WTC11 (cell line): ENCODE results near the genes STK32B, MRFAP1L1 and TADA2B.

DNA sequence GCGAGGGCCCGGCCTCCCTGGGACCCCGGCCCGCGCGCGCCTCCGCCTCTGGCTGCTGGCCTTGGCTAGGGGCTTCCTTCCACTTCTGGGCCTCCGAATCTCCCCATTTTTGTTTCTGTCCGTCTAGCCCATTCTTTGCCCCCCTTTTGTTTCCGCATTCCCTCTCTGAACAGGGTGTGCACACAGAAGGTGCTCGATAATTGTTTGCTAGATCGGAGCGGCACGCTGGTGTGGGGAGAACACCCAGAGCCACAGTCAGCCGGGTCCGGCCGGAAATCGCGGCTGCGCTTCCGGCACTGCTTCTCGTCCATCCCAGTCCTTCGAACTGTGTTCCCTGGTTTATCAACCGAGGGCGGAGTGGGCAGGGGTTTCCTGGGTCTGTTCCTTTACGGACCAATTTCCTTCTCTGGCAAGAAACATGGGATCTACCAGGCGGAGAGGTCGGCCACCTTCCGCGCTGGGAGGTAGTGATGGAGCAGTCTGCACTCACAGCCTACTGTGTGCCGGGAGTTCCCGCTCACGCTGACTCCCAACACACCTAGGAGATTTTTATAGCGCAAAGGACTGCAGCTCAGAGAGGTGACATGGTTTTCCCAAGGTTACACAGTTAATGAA lies 6.6 kb downstream of the MSX1 start:
- PRO-cap: no peak

DNA sequence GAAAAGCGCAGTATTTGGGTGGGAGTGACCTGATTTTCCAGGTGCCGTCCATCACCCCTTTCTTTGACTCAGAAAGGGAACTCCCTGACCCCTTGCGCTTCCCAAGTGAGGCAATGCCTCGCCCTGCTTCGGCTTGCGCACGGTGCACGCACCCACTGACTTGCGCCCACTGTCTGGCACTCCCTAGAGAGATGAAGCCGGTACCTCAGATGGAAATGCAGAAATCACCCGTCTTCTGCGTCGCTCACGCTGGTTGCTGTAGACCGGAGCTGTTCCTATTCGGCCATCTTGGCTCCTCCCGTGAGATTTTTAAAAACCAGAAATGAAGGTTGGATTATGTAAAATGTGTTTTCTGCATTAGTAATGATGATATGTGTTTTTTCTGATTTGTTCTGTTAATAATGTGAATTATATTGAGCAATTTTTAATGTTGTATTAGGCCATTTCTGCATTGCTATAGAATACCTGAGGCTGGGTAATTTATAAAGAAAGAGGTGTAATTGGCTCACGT lies 59.6 kb downstream of the CYTL1 start:
- PRO-cap: no peak

DNA sequence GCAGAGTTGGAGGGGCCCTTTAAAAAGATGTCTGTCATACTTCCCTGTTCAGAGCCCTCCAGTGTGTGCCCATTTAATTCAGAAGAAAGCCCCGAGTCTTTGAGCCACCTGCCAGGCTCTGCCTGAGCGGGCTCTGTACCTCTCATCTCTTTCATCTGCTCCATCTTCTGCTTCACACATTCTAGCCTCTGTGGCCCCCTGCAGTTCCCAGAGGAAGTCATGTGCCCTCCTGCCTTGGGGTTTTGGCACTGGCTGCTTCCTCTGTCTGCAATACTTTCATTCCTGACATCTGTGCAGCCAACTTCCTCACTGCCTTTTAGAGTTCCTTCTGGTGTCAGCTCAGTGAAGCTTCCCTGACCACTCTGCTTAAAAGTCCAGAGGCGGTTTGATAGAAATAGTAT lies 6.2 kb upstream of the STK32B start:
- PRO-cap: no peak

GRCh38 chr4:5050619-5050818 lies 761 bp upstream of the STK32B start:
- PRO-cap: no peak

GRCh38 chr4:5051080-5051957 lies at the start of gene STK32B:
TSS of gene STK32B (plus strand) at chr4:5051480.
- PRO-cap: bidirectional peak, plus-strand start at chr4:5051529, minus-strand start at chr4:5051337

GRCh38 chr4:5568384-5568849 lies 139.9 kb downstream of the EVC2 start:
- PRO-cap: no peak

GRCh38 chr4:5783268-5783631 lies 72.2 kb downstream of the EVC start:
- PRO-cap: no peak

DNA sequence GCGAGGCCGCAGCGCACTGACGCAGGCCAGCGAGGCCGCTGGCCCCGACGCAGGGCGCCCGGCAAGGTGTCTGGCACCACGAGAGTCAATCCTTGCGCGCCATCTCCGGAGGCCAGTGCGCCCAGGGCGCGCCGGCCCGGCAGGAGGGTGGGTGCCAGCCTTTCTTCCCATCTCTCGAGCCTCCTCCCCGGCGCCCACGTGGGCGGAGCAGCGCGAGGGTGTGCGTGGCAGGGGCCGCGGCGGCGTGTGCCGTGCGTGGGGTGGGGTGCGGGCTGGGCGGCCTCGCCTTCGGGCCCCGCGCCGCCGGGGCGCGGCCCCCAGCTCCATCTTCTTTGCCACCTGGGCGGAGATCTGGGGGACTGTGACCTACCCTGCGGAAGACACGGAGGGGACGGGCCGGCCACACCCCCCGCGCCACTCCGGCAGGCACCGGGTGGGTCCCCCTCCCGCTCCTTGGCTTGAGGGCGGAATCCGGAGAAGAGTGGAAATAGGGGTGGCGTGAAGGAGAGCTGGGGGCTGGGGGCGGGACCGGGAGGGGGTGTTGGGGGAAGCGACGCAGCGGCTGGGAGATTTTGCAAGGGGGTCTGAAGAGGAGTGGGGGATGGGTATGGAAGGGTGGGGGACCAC lies 801 bp downstream of the JAKMIP1 start:
- PRO-cap: unidirectional peak, minus-strand start at position 353 of the sequence

DNA sequence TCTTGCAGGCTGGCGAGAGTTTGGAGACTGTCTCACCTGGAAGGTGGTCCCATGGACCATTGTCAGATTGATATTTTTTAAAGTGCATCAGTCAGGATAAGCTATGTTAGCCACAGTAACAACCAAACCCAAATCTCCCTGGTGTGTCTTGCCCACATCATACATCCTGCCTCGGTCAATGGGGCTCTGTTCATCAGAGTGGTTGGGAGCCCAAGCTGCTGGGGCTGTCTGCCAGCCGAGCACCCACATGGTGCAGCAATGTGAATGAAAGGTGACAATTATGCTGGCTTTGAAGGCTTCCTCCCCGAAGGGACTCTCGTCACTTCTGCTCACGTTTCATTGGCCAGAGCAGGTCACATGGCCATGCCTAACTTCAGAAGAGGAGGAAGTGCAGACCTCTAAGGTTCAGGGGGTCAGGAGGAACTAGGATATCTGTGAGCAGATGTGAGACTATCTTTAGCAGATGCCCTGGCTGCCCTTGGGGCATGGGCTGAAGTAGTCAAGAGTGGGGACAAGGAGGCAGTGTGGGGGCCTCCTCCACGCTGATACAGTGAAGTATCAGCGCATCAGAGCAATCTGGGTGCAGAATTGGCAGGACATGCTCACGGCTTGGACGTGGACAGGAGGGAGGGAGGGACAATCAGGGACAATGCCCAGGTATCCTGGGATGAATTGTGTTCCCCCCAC lies 1.3 kb upstream of the JAKMIP1 start:
- PRO-cap: no peak

- PRO-cap: no peak
Measured at GRCh38 chr4:6632893-6633878, 7.3 kb upstream of the MRFAP1 start.

GRCh38 chr4:6657815-6658293 lies 16.0 kb upstream of the ENSG00000170846 start:
- PRO-cap: no peak

DNA sequence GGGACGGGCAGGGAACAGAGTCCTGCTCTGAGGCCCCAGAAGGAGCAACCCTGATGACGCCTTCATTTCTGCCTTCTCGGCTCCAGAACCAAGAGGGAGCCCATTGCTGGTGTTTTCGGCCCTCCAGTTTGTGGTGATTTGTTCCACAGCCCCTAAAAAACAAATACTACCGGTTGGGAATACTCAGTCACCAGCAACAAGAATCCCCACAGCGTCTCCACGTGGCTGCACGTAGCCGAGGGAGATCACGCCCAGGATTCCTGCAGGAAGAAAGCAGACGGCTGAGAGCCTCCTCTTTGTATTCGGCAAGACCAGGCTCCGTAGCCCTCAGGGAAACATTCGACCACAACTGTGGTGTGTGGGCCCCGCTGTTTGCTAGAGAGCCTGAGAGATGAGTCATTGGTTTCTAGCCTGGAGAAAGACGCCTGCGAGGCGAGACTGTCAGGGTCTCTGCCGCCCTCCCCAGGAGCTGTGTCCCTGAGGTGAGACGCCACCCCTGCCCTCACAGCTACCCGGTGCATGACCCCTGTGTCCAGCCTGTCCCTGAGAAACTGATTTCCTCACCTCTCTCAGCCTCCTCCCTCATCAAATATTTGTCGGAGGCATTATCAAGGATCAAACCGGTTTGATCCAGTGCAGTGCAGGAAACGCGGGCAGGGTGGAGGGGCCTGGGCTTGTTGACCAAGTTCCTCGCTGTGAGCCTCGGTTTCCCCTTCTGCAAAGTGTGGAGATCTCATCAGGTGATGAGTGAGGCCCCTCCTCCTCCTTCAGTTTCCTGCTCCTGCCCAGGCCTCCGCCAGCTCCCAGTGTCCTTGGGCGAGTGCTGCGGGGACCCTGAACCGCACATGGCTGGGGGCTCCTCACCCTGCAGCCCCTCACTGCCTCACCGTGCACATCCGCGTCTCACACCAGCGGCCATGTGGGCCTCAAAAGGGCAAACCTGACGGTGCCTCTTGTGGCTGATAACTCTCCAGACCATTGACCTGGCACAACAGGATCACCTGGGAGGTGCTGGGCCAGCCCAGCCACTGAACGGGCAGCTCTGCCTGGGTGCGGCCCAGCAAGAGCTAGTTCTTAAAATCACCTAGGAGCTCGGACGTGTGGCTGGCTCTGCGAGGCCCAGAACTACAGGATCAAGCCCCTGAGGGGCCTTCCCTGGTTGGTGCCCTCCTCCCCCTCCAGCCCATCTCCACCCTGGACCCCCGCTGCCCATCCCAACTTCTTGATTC lies 4.5 kb upstream of the S100P start:
- PRO-cap: no peak

- PRO-cap: bidirectional peak, plus-strand start at chr4:6709372, minus-strand start at chr4:6709348; bidirectional peak, plus-strand start at chr4:6709586, minus-strand start at chr4:6709614; bidirectional peak, plus-strand start at chr4:6710040, minus-strand start at chr4:6709858
Measured at GRCh38 chr4:6709032-6710206, at the start of gene MRFAP1L1. TSS of gene MRFAP1L1 (minus strand) at chr4:6709865.

GRCh38 chr4:6733114-6734035 lies 17.4 kb downstream of the BLOC1S4 start:
- PRO-cap: no peak

GRCh38 chr4:6839827-6840803 lies 57.6 kb downstream of the KIAA0232 start:
- PRO-cap: no peak

DNA sequence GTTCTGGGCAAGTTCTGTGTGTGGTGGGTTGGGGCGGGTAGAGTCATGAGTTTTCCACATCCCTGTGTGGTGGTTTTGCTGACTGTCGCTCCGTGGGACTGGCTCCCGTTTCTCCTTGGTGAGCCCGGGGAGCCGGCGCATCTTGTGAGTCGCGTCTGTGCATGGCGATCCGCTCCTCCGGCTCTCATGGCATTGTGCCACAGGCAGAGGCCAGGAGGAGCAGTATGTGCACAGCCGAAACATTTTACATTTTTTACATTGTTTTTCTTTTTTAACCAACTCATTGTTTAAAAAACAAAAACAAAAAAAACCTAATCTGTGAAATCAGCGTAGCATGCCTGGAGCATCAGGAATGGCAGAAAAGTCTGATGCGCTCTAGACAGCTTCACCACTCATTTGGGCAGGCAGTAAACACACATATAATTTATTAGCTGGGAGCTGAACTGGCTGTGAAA lies 27.6 kb upstream of the TBC1D14 start:
- PRO-cap: no peak

- PRO-cap: no peak
Measured at GRCh38 chr4:6955403-6956041, 45.9 kb downstream of the TBC1D14 start.

GRCh38 chr4:7043149-7043886 lies at the start of gene TADA2B:
TSS of gene TADA2B (plus strand) at chr4:7043372.
- PRO-cap: bidirectional peak, plus-strand start at chr4:7043344, minus-strand start at chr4:7042914; bidirectional peak, plus-strand start at chr4:7043627, minus-strand start at chr4:7043613

- PRO-cap: no peak
Measured at GRCh38 chr4:7084577-7085249, 16.8 kb upstream of the GRPEL1 start.

DNA sequence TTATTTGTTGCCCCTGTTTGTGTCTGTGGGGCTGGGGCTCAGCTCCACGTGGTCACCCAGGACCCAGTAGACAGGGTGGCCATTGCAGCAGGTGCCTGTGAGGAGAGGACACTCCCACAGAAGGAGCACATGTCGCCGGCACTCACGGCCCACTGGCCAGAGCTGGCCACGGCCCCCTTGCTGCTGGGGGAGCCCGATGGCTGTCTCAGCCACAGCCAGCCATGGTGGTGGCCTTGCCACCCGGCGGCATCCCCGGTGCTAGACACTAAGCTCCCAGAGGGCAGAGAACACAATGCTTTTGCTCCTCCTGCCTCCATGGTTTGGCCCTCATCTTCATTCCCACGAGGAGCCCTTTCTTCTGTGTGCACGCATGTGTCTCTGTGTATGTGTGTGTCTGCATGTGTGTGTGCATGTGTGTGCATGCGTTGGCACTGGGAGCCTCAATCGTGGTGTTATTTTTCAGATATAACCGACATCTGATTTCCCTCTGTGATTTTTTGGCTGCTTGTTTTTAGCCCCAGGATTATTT lies 28.0 kb upstream of the GRPEL1 start:
- PRO-cap: no peak